Keratinocyte (primary cell): ENCODE measurements around a stretch of chr12.

DNA sequence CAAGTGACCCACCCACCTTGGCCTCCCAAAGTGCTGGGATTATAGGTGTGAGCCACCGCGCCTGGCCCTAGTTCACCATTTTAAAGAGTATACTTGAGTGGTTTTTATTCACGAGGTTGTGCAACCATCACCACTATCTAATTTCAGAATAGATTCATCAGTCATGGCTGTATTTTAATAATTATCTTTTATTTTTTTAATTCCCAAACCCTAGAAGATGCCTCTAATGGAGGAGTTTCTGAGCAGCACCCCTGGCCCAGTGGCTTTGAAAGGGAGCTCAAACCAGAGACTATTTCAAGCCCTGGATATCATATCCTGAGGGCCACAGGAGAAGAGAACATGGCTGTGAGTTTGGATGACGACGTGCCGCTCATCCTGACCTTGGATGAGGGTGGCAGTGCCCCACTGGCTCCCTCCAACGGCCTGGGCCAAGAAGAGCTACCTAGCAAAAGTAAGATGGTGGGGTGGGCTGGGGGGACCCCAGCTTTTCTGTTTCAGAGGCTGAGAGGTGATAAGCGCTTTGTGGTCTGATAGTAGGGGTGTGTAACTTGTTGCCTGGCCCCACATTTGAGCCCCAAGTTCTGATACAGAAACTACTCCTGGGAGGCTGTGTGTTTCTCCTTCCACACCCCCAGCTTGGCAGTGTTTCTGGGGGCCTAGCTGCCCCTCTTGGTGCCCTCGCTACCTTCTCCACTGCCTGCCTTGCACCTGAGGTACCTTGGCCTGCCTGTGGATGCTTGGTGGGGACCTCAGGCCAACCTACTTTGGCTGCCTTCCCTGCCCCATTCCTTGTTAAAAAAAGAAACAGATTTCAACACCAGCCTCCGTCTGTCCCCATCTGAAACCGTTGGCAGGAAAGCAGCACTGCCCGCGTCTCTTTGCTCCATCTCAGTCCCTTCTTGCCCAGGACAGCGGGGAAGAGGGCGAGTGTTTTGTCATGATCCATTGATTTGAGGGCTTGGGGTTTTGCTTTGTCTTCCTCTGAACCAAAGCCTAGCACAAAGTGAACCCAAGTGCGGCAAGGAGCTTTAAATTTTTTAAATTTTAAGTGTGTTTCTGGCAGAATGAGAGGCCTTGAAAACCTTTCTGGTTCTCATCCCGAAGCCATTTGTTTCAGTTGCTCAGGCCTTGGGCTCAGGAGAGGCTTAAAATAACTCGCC lies 5.6 kb downstream of the TPCN1 start:
CAGE:
- cytosol, long polyA minus RNA = no peak
- cytosol, long polyA plus RNA = no peak
- long polyA plus RNA = no peak
- nucleus, long polyA minus RNA = start-site peak on the plus strand centred at position 123 of the sequence, 90 bp wide, 8 reads; start-site peak on the plus strand centred at position 299 of the sequence, 94 bp wide, 6 reads
- nucleus, long polyA plus RNA = no peak

DNA sequence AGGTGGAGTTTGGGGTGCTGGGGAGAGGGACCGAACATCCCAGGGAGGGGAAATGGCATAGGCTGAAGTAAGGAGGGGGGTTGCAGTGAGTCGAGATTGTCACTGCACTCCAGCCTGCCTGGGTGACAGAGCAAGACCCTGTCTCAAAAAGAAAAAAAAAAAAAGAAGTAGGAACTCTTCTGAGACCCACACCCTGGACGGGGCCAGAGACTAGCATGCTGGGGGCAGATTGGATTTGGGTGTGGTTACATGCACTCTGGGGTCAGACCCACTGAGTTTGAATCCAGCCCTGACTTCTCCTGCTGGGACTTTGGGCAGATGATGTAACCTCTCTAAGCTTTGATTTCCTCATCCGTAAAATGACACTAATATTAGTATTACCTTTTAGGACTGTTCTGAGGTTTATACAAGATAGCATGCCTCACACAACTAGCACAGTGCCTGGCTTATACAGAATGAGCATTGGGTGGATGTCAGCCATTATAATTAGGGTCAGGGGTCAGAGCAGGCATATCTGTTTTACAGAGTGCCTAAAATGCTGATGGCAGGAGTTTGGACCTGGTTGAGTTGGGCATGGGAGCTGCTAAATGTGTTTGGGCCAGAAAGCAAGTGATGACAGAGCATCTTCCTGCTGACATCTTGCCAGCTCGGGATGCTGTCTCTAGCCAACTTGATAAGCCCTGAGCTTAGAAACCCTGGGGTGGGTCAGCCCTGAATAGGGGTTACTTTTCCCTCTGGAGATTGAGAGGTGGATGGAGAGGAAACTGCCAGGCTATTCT lies 15.4 kb downstream of the TPCN1 start:
CAGE:
- cytosol, long polyA minus RNA = no peak
- cytosol, long polyA plus RNA = no peak
- long polyA plus RNA = no peak
- nucleus, long polyA minus RNA = no peak
- nucleus, long polyA plus RNA = no peak

CAGE:
- cytosol, long polyA minus RNA = no peak
- cytosol, long polyA plus RNA = no peak
- long polyA plus RNA = no peak
- nucleus, long polyA minus RNA = no peak
- nucleus, long polyA plus RNA = no peak
These were observed 21.3 kb downstream of the TPCN1 start for GRCh38 chr12:113242480-113243068.

CAGE:
- cytosol, long polyA minus RNA = no peak
- cytosol, long polyA plus RNA = no peak
- long polyA plus RNA = no peak
- nucleus, long polyA minus RNA = no peak
- nucleus, long polyA plus RNA = no peak
These were observed 55.9 kb downstream of the TPCN1 start for GRCh38 chr12:113276967-113277737.

GRCh38 chr12:113391609-113392524 lies 11.8 kb downstream of the SDS start:
CAGE:
- cytosol, long polyA minus RNA = no peak
- cytosol, long polyA plus RNA = no peak
- long polyA plus RNA = no peak
- nucleus, long polyA minus RNA = no peak
- nucleus, long polyA plus RNA = no peak

GRCh38 chr12:113397104-113397529 lies 6.6 kb downstream of the SDS start:
CAGE:
- cytosol, long polyA minus RNA = no peak
- cytosol, long polyA plus RNA = no peak
- long polyA plus RNA = no peak
- nucleus, long polyA minus RNA = no peak
- nucleus, long polyA plus RNA = no peak

GRCh38 chr12:113466870-113467464 lies 4.7 kb downstream of the LHX5 start:
CAGE:
- cytosol, long polyA minus RNA = no peak
- cytosol, long polyA plus RNA = no peak
- long polyA plus RNA = no peak
- nucleus, long polyA minus RNA = no peak
- nucleus, long polyA plus RNA = no peak

GRCh38 chr12:113494187-113494409 lies 22.4 kb upstream of the LHX5 start:
CAGE:
- cytosol, long polyA minus RNA = no peak
- cytosol, long polyA plus RNA = no peak
- long polyA plus RNA = no peak
- nucleus, long polyA minus RNA = no peak
- nucleus, long polyA plus RNA = no peak

DNA sequence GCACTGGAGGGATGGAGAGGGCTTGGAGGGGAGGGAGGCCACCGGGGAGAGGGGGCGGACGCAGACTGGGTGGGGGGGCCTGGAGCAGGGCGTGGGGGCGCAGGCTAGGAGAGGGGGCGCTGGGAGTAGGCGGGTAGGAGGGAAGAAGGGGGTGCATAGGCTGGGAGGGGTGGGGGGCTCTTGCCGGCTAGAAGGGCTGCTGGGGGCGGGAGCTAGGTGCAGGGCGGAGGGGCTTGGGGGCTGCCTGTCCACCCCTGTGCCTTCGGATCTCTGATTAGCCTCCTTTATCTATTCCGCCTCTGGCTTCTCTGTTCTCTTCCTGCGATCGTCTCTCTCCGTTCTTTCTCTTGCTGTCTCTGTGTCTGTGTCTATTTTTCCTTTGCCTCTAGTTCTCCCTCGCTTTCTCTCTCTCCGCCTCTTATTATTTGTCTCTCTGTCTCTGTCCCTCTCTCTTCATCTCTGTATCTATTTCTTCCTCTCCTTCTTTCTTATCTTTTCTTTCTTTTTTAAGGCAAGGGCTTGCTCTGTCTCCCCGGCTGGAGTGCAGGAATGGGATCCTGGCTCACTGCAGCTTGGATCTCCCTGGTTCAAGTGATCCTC lies 166.8 kb upstream of the LHX5 start:
CAGE:
- cytosol, long polyA minus RNA = no peak
- cytosol, long polyA plus RNA = no peak
- long polyA plus RNA = no peak
- nucleus, long polyA minus RNA = no peak
- nucleus, long polyA plus RNA = no peak

CAGE:
- cytosol, long polyA minus RNA = no peak
- cytosol, long polyA plus RNA = no peak
- long polyA plus RNA = no peak
- nucleus, long polyA minus RNA = no peak
- nucleus, long polyA plus RNA = no peak
These were observed 103.0 kb downstream of the RBM19 start for GRCh38 chr12:113863123-113863610.

GRCh38 chr12:114448343-114449078 lies 42.6 kb upstream of the TBX5 start:
CAGE:
- cytosol, long polyA minus RNA = no peak
- cytosol, long polyA plus RNA = no peak
- long polyA plus RNA = no peak
- nucleus, long polyA minus RNA = no peak
- nucleus, long polyA plus RNA = no peak

CAGE:
- cytosol, long polyA minus RNA = no peak
- cytosol, long polyA plus RNA = no peak
- long polyA plus RNA = no peak
- nucleus, long polyA minus RNA = no peak
- nucleus, long polyA plus RNA = no peak
These were observed 5.2 kb downstream of the TBX3 start for GRCh38 chr12:114678470-114679538.

CAGE:
- cytosol, long polyA minus RNA = no peak
- cytosol, long polyA plus RNA = no peak
- long polyA plus RNA = no peak
- nucleus, long polyA minus RNA = no peak
- nucleus, long polyA plus RNA = no peak
These were observed 52.6 kb upstream of the TBX3 start for GRCh38 chr12:114736496-114737078.

DNA sequence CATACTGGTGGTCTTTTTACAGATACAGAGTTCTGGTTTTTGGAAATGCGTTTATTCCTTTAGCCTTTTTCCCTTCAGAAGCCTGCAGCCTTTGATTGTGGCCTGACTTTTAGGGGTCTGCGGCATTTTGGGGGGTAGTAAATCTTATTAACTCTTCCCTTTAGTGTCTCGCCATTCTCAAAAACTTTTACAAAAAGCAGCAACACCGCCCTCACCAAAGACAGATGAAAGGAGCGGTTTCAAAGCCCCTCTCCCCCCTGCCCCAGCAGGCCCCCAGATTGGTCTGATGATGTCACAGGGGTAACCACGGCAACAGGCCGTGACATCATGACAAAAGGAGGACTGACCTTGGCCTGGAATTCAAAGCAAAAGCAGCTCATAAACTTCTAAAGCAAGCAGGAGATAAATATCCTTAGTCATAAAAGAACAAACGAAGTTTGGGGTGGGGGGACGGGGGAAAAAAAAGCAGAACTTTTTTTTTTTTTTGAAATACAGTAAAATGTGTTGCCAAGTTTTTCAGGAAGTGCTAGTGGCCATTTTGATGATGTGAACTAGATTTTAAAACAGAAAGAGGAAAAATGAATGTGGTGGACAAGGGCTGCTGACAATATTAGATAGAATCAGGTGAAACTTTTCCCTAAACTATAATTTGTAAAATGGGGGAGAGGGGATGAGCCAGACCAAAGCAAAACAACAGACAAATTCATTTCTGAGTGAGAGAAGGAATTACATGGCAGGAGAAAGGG lies 84.4 kb upstream of the TBX3 start:
CAGE:
- cytosol, long polyA minus RNA = no peak
- cytosol, long polyA plus RNA = no peak
- long polyA plus RNA = no peak
- nucleus, long polyA minus RNA = no peak
- nucleus, long polyA plus RNA = no peak

CAGE:
- cytosol, long polyA minus RNA = no peak
- cytosol, long polyA plus RNA = no peak
- long polyA plus RNA = no peak
- nucleus, long polyA minus RNA = no peak
- nucleus, long polyA plus RNA = no peak
These were observed 85.6 kb upstream of the TBX3 start for GRCh38 chr12:114769523-114770096.

CAGE:
- cytosol, long polyA minus RNA = no peak
- cytosol, long polyA plus RNA = no peak
- long polyA plus RNA = no peak
- nucleus, long polyA minus RNA = no peak
- nucleus, long polyA plus RNA = no peak
These were observed 230.5 kb upstream of the TBX3 start for GRCh38 chr12:114914335-114915030.

DNA sequence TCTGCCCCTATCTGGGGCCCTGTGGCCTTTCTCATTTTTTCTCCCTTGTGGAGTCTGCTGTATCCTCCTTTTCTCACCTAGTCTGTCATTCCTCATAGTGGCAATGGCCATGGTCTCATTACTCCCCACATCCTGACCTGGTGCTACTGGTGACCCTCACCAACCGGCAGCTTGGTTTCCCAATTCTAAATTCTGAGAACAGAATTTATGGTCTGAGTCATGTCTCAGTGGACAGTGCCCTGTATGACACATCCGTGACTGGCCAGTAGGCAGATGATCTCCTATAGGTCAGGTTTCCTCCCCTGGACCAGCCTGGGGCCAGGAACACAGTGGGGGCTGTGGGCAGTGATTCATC lies 249.4 kb upstream of the TBX3 start:
CAGE:
- cytosol, long polyA minus RNA = no peak
- cytosol, long polyA plus RNA = no peak
- long polyA plus RNA = no peak
- nucleus, long polyA minus RNA = no peak
- nucleus, long polyA plus RNA = no peak

DNA sequence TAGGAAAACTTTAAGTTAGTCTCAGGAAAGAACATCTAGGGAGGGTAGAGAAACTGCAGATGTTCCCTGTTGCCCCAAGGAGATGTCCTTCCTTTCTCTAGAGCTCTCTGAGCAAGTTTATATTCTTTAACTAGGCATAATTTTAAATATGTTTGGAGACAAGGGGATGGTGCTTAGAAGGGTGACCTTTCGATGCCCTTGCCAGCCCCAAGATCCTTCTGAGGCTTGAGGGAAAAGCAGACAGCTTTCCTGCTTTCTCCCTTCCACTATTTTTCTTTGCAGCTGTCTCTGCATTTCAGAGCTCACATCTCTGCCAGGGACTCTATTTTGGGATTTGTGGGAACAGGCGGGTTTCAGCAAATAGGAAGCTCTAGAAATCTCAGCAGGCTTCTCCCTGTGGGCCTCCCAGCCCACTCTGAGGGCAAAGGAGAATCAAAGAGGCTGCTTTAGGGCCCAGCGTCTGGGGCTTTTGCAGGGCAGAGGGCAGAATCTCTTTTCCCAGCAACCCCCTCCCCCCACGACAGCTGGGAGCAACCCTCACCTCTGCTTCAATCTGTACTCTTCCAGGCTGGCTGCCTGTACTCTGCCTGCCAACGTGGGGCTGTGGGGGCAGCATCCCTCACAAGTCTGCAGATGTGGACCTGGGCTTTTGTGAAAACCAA lies 529.4 kb upstream of the TBX3 start:
CAGE:
- cytosol, long polyA minus RNA = no peak
- cytosol, long polyA plus RNA = no peak
- long polyA plus RNA = no peak
- nucleus, long polyA minus RNA = no peak
- nucleus, long polyA plus RNA = no peak

CAGE:
- cytosol, long polyA minus RNA = no peak
- cytosol, long polyA plus RNA = no peak
- long polyA plus RNA = no peak
- nucleus, long polyA minus RNA = no peak
- nucleus, long polyA plus RNA = no peak
These were observed 653.7 kb upstream of the TBX3 start for GRCh38 chr12:115337561-115338270.

DNA sequence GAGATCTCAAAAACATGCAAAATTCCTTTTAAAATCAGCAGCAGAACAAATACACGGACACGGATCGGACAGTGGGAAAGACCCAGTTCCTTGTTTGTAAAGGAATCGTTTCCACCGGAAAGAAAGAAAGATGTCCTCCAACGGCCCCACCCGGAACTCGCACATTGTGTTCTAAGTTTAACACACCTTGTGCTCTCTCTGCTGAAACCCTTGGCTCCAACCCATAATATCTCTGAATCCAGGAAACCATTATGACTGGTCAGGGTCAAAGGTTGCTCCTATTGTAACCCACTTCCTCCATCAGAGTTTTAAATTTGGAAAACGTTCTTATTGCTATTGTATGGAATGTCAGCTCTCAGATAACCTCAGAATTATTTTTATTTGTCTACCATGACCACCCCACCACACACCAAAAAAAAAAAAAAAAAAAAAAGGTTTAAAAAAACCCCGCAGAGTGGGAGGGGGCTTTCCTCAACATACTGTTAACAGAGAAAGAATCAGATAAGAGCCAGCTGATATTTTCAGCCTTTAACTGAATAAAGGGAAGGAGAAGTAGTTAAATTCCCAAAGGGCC lies 617.0 kb downstream of the MED13L start:
CAGE:
- cytosol, long polyA minus RNA = no peak
- cytosol, long polyA plus RNA = no peak
- long polyA plus RNA = no peak
- nucleus, long polyA minus RNA = no peak
- nucleus, long polyA plus RNA = no peak